Cardiac muscle cell (in vitro differentiated cells and primary cell): ENCODE data around the gene CDH8.

GRCh38 chr16:57703812-57704211 is 9.2 kb downstream of the DRC7 start:
- RAMPAGE, long total RNA = no peak
- RRBS = no CpG with 5 or more reads among the region's 7 CpGs

- RAMPAGE, long total RNA = no peak
- RRBS = 91% methylated on average over 4 of the region's 14 CpGs
These were observed 4.7 kb downstream of the KATNB1 start for GRCh38 chr16:57740309-57740718.

DNA sequence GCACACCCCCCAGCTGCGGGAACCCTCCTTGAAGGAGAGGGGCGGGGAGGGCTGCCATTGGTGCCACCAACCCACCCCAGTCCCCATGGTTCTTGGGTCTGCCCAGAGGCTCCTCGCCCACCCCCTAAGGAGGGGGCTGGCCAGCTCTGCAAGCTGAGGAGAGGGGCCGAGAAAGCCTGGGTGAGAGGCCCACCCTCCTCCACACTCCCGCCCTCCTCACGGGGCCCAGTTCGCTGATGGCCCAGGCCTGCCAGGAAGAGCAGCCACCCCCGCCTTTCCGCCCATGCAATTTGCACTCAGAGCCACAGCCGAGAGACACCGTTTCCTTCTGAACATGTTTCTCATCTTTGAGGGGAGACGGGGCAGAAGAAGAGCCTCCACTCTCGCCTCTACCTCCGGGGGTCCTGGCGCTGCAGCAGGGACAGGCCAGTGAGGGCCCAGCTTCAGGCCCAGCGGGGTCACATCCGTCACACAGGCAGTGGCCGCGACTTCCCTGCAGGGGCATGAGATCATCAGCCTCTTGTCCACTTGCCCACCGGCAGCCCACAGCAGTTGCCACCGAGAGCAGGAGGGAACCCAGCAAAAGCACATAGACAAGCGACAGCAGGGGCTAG is 23.0 kb downstream of the KATNB1 start:
- RAMPAGE, long total RNA = no peak
- RRBS = no CpG with 5 or more reads among the region's 22 CpGs

DNA sequence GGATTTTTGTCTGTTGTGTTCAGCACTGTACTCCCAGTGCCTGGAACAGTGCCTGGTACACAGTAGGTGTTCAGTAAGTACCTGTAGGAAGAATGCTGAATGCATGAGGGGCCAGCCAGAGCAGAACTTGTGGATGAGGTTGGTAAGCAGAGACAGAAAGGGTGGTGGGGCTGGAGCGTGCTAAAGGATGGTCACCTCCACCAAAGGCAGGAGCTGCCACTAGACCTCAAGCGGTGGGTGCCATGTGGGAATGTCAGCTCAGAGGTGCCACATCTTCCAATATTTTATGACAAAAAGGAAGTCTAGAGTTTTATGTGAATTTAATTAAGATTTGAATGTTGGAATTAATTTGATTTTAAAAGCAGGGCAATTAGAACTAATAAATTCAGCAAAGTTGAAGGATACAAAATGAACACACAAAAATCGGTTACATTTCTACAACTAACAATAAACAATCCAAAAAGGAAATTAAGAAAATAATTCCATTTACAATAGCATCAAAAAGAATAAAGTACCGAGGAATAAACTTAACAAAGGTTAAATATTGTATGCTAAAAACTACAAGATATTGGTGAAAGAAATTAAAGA is 25.6 kb downstream of the KIFC3 start:
- RAMPAGE, long total RNA = no peak
- RRBS = no CpG with 5 or more reads among the region's 4 CpGs

GRCh38 chr16:58159432-58160403 is 30.5 kb upstream of the CFAP20 start:
- RAMPAGE, long total RNA = no peak
- RRBS = no CpG with 5 or more reads among the region's 7 CpGs

GRCh38 chr16:58422812-58423422 is 30.6 kb downstream of the GINS3 start:
- RAMPAGE, long total RNA = no peak
- RRBS = no CpG with 5 or more reads among the region's 11 CpGs

GRCh38 chr16:58424326-58424638 is 32.0 kb downstream of the GINS3 start:
- RAMPAGE, long total RNA = no peak
- RRBS = no CpG with 5 or more reads among the region's 4 CpGs

GRCh38 chr16:58652760-58653026 is 23.1 kb upstream of the CNOT1 start:
- RAMPAGE, long total RNA = no peak
- RRBS = no CpG with 5 or more reads among the region's 2 CpGs

DNA sequence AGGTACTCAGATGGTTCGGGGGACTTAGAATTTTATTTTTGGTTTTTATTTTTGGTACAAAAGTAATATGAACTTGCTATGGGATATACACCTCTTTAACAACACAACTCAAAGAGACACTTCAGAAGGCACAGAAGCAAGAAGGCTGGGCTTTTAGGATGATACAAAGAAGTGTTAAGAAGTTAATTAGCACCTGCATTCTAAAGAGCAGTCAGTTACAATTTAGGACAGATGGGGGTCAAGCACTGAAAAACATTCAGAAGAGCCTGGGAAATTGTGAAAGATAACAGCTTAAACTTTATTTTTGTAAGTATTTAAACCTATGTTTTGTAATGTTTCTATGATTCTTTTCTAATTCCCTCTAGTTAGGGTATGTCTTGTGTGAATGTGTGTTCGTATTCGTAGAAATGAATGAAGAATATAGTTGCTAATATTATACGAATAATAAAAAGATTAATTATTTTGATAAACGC is 163.4 kb downstream of the CDH8 start:
- RAMPAGE, long total RNA = no peak
- RRBS = no CpG with 5 or more reads among the region's 5 CpGs

- RAMPAGE, long total RNA = start-site peak on the minus strand at chr16:62036402-62036443, 36 and 29 reads in 2 replicates
- RRBS = 3% methylated on average over 11 of the region's 63 CpGs
These were observed at the start of gene CDH8 for GRCh38 chr16:62036225-62037273. TSS of gene CDH8 (minus strand) at chr16:62036438.

DNA sequence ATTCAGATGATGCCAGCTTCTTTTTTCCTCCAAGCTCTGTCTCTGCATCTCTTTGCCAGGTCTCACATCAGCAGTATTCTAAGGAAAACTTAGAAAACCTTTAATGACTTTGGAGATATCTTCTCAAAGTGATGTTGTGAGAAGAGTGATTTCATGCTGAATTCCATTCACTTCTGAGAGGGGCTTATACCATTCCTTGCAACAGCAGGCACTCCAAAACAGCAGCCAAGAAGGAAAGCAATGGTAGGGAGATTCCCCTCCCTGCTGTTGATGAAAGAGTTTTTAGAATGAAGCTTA is 1457.1 kb downstream of the CDH11 start:
- RAMPAGE, long total RNA = no peak

GRCh38 chr16:64991586-64992167 is 130.2 kb downstream of the CDH11 start:
- RAMPAGE, long total RNA = no peak
- RRBS = no CpG with 5 or more reads among the region's 7 CpGs

DNA sequence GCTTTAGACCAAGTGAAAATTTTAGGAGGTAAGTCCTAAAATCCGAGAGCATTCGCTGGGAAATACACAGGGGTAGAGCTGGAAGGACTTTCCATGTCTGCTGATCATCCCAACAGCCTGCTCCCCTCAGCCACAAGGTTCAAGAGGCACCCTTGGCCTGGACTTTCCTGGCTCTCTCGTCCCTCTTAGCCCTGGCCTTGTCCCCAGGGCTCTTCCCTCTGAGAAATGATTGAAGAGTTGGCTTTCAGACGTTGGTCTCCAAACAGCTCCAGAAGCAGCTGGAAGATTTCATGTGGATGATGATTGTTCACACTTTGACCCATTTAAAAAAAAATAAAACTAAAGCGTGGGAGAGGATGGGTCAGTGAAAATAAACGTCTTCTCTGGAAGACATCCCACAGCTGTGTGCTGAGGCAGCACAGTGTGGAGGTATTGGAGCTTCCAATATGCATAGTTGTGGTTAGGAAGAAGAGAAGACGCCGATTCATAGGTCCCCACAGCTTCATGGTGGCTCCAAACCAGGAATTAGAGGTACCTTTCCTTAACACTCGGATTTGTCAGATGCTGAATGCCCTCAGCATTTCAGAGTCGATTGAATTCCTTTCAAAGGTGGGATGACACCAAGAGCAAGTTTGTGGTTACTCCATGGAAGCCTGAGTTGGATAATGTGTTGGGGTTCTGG is 54.8 kb upstream of the CDH11 start:
- RAMPAGE, long total RNA = no peak
- RRBS = no CpG with 5 or more reads among the region's 10 CpGs

- RAMPAGE, long total RNA = no peak
- RRBS = 2% methylated on average over 18 of the region's 53 CpGs
These were observed 96.2 kb upstream of the CDH5 start for GRCh38 chr16:66270072-66270938.

GRCh38 chr16:66402703-66403567 is 24.2 kb upstream of the BEAN1 start:
- RAMPAGE, long total RNA = no peak
- RRBS = 58% methylated on average over 7 of the region's 57 CpGs

DNA sequence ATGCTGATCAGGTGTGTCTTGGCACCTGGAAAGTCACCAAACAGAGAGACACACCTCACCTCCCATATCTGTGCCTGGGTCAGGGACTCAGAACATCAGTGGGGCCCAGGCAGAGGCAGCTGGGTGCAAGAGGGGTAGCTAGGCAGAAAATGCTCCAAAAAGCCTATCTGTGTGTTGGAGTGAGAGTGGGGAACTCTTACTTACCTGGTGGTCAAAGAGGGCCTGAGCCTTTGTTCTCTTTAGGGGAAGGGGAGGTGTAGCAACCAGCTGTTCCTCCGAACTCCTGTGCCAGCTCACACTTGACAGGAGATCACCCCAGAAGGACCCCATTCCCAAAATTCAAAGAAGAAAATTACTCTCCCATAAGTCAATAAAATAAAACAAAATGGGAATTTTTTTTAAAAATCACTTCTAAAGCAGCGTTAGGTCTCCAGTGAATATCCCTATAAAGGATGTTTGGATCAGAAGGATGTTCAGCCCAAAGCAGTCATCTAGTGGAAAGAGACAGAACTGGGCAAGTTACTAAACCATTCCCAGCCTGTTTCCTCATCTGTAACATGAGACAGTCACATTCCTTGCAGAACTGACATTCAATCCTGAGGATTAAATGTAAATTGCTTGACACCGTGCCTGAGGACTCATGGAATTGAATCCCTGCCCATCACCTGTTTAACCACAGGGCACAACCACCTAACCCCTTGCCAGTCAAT is 1.1 kb downstream of the CMTM2 start:
- RAMPAGE, long total RNA = no peak
- RRBS = no CpG with 5 or more reads among the region's 3 CpGs

GRCh38 chr16:66608107-66608863 is 3.8 kb downstream of the CMTM3 start:
- RAMPAGE, long total RNA = no peak
- RRBS = no CpG with 5 or more reads among the region's 13 CpGs

DNA sequence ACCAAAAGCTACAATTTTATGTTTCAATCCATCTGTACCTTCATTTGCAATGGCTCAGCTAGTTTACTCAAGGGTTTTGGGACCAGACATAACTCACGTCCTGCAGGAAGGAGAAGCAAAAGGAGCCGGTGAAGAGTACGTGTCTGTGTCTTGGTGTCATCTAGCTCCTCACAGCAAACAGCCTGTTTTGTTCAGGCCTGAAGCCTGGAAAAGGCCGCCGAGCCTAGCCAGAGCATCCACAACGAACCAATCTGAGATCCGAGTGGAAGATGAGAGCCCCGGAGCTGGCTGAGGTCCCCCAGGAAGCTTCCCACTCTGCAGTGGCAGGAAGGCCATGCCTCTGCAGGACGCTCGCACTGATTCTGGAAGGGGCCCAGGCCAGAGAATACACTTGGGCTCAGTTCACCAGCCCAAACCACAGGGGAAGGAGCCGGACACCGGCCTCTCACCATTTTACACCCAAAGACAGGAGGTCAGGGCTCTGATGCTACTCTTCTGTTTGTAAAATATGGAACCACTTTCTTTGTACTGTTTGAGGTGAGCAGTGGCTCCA is 10.9 kb downstream of the CMTM3 start:
- RAMPAGE, long total RNA = no peak
- RRBS = no CpG with 5 or more reads among the region's 12 CpGs

- RAMPAGE, long total RNA = no peak
- RRBS = no CpG with 5 or more reads among the region's 14 CpGs
These were observed 12.5 kb downstream of the CMTM3 start for GRCh38 chr16:66616671-66617806.

GRCh38 chr16:66619908-66620794 is 15.6 kb downstream of the CMTM3 start:
- RAMPAGE, long total RNA = no peak
- RRBS = no CpG with 5 or more reads among the region's 10 CpGs